Hair follicle dermal papilla cell (primary cell): Measurements from ENCODE around the genes CRYL1 and LATS2.

DNA sequence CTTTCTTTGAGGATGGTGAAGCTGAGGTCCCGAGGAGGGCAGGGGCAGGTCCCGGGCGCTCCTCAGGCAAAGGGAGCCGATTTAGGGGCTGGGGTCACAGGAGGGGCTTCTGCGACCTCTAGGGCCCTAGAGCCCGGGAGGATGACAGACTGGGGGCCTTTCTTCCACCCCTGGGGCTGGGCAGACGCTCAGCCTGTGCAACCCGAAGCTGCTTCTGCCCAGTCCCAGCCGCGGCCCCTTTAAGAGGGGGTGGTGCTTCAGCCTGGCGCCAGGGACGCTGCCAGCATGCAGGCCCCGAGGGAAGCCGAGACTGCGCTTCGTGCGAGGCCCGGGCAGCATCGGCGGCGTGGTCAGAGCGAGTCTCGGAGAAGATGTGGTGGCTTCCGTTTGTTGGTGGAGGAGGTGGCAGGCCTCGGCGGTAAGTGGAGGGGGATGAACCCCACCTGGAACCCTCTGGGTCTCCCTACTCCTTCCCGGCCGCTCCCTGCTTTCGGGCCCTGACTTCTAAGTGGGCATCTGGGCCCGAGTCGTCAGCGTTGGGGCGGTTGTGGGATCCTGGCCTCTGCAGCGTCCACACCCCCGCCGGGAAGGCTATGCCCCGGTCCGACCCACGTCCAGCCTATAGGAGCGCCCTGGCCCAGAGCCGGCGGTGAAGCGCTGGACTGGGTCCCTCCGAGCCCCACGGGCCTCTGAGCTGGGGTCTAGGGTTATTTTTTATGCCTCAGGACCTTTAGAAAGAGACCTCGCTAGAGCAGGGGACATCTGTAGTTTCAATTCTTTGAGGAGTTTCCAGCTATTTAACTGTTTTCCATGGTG, 986.4 kb downstream of the TUBA3C start:
- CAGE, long polyA plus RNA = no peak

DNA sequence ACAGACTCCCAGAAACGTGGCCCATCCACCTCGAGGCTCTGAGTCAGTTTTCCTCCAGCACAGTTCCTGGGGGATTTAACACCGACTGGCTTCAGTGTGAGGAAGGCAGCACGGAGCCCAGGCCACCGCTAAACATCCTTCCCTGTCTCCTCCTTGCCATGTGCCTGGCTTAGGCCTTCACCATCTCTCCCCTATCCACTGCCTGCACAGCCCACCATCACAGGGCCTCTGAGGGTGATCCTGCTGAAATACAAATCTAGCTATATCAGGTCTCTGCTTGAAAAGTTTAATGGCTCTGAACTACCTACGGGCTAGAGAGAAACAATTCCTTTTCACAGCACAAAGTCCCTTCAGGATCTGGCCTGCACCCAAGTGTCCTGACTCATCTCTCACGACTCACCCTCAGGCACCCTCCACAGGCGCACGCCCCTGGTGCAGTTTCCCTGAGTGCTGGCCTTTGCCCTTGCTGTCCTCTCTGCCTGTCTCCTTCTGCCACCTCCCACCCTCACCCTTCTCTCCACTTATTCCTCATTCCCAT, 901.8 kb downstream of the TUBA3C start:
- CAGE, long polyA plus RNA = no peak

- CAGE, long polyA plus RNA = no peak
Observed at GRCh38 chr13:18905074-18905503, 276.5 kb downstream of the TUBA3C start.

DNA sequence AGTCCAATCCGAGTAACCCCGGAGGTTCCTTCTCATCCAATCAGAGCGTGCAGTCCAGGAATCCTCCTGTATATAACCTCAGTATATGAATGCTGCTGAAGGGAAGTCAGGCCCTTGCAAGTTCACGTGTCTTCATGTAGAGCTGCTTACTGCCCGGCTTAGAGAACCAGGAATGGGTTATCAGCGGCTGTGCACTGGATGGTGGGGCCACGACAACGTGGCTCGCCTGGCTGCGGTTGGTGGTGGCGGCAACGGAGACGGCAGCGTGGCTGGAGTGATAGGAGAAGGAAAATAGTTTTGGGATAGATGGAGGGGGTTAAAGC, 63.2 kb downstream of the TUBA3C start:
- CAGE, long polyA plus RNA = no peak

DNA sequence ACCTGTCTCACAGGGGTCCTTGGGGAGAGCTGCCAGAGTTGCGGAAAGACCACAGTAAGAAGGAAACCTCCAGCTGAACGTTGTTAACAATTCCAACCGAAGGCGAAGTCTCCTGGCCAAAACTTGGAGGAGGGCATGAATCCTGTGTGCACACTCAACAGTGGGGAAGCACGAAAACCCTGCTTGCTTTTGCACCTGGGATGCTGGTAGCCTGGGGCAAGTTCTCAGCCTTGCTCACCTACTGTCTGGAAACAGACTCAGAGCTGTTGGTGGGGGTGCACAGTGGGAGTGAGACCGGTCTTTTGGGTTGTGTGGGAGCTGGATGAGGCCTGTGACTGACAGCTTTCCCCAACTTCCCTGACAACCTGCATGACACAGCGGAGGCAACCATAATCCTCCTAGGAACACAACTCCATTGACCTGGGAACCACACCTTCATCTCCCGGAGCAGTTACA, 62.3 kb upstream of the TUBA3C start:
- CAGE, long polyA plus RNA = no peak

DNA sequence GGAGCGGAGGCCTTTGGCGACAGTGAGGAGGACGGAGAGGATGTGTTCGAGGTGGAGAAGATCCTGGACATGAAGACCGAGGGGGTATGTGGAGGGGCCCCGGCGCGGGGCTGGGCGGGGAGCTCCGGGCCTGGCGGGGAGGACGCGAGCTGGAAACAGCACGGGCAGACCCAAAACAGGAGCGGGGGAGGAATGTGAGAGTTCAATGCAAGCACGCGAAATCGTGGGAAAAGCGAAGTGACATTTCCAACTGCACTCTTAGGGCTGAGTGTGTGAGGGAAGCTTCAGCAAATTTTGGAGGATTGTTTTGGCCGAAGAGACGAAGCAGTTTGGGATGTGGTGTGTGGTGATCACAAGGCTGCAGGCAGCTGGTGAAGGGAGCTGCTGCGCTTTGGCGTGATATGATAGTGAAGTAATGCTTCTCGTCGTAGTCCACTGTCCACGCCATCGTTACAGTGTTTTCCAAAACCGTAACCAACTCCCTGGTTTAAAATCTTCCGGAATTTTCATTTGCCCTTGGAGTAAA, 482 bp downstream of the MPHOSPH8 start:
- CAGE, long polyA plus RNA = no peak

DNA sequence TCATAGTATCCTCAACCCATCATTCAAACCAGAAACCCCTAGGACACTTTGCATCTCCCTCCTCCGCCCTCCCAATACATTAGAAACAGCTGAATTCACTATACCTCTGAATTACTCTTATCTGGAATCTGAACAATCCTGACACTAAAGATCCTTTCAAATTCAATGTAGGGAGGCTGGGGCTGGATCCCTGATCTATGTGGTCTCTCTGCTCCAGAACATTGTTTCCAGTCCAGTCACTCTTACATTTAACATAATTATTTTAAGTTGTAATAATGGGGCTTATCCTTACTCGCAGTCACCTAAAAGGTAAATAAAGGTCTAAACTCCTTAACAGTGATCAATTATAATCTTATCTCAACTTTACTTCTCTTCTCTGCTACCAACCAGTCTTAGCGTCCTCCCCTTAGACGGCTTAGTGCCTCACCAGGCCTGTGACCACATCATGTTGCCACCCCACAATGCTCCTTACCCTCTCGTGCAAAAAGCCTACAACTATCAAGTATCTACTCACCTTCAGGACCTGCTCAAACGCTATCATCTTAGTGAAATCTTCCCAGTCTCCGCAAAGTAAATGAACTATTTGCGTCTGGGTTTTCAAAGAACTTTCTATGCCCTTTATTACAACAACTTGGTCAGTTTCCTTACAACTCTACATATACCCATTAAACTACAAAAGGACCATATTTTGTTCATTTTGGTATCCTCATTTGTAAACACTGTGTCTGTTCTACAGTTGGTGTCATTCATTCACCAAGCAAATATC, 59.4 kb downstream of the MPHOSPH8 start:
- CAGE, long polyA plus RNA = no peak

DNA sequence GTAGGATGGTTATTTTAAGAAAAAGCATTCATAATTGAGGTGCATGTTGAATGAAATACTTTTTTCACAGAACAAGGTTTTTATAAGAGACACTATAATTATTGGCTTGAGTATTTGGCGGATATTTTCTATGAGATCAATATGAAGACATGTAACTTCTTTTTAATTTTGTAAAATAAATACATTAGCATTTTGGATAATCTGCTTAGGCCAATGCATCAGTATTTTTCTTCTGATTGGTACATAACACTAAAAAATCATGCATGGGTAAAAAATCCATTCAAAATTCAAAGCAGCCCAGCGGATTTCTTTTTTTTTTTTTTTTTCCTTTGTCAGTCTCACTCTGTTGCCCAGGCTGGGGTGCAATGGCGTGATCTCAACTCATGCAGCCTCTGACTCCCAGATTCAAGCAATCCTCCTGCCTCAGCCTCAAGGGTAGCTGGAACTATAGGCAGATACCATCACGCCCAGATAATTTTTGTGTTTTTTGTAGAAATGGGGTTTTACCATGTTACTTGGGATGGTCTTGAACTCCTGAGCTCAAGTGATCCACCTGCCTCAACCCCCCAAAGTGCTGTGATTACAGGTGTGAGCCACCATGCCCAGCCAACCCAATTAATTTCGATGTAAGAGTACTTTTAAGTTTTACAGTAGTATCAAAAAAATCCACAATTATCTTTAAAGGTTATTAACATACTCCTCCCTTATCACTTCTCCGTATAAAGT, 68.4 kb downstream of the PSPC1 start:
- CAGE, long polyA plus RNA = no peak

- CAGE, long polyA plus RNA = no peak
Observed at GRCh38 chr13:19970160-19971071, 11.9 kb downstream of the ZMYM2 start.

DNA sequence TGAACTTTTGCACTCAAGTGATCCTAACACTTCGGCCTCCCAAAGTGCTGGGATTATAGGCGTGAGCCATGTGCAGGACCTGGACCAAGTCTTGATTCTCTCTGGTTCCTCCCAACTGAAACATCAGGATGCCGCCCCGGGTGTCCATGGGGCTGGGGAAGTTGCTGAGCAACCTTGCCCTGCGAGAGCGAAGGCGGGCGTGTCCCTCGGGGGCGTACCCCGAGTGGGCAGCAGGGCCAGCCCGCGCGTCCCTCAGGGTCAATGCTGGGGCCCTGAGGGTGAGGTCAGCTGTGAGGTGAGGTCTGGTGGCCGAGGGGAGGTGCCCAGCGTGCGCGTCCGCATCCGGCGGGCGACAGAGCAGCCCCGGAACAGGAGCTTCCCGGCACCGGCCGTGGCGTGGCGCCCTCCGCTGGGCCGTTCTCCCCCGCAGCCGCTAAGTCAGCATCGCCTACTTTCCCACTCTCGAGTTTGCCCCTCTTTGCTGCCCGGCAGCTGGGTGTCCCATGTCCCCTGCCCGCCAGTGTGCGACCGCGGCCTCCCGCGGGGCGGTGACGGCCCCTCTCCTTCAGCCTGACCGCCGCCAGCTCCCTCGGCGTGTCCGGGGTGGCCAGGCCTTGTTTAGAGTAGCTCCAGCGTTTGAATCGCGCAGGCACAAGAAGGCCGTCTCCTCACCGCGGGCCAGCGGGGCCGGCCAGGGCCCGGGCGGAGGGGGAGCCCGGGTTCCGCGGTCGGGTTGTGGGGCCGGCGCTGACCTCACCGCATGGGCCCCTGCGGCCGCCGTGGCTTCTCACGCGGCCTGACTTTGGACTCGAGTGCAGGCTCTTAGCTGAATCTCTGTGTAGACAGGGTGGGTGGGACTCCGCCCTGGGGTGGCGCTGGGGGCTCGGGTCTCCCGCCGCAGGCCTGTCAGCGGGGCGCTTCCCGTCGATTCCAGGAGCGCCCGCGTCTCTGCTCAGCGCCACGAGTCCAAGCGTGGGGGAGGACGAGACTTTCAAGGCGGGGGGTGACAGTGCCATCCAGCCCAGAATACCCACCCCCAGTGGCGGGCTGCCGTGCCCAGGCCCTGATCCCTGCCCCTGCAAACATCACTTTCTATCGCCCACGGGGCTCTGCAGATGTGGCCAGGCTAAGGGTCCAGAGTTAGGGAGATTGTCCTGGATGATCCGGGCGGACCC, 33.0 kb downstream of the GJA3 start:
- CAGE, long polyA plus RNA = no peak

DNA sequence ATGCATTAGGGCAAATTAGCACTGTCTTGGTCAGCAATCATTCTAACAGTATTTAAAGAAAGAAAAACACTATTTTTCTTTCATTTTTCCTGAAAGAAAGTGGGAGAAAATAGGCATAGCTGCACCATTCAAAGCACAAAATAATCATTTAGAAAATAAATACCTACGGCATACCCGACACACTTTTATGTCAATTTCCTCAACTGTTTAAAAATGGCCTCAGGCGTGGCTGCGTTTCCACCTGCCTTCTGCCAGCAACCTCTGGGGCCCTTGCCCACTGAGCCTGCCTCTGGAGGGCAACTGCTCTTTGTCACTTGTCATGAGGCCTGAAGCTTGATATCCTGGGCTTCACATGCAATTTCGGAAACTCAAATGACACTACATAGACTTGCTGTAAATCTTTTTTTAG, 19.8 kb downstream of the GJA3 start:
- CAGE, long polyA plus RNA = no peak

GRCh38 chr13:20390507-20391282, 135.0 kb downstream of the CRYL1 start:
- CAGE, long polyA plus RNA = no peak

- CAGE, long polyA plus RNA = no peak
Observed at GRCh38 chr13:20405392-20406215, 120.1 kb downstream of the CRYL1 start.

- CAGE, long polyA plus RNA = no peak
Observed at GRCh38 chr13:20525682-20526732, at the start of gene CRYL1. CRYL1 (minus strand) TSS chr13:20525857.

DNA sequence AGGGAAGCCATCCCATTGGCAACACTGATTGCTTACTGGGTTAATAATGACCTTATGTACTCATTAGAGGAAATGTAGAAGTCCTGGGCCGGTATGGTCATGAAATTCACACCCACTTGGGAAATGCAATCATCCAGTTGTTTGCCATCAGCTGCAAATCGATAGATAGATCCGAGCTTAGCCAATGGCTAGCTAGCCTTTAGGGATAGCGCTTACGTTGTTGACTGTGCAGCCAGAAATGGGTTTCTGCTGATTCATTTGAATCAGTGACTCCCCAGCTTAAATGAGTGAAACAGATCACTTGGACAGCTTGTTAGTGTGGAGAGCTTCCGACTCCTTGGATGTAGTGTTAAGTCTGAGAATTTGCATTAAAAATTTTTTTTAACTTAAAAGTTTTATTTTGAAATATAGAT, 11.8 kb downstream of the IL17D start:
- CAGE, long polyA plus RNA = no peak

DNA sequence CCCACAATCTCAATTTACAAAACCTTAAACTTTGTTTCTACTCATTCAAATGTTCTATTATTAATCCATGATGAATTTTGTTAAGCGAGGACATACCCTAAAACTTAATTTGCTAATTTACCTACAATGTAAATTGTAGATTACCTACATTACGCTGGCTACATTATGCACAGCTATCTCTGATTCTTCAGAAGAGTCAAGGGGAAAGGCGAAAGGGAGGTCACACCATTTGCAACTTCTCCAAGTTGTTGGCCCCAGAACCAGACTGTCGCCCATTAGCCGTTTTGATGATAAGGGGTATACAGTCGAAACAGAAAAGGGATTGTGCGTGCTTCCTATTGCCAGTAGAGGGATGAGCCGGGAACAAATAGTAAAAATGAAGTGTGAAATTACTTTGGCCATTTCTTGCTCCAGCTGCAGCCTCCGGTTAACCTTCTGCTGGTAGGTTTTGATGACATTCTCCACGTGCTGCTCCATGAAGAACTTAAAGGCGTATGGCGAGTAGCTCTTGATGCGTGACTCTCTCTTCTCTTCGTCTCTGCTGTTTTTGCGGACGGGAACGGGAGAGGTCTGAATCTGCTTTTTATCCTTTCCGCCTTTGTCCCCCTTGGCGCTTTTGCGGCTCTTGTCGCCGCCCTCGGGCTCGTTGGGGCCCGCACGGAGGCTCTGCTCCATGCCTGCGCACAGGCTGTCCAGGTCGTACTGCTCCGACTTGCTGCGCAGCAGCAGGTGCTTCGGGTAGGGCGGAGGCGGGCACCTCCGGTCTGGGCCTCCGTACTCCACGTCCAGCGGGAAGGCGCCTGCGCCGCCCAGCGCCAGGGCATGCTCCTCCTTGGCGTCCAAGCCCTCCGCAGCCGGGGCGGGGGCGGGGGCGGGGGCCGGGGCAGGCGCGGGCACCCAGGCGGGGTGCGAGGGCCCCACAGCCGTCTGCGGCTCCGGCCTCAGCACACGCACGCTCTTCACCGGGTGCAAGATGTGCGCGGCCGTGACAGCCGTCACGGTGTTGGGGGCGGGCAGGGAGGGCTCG, 73.6 kb downstream of the LATS2 start:
- CAGE, long polyA plus RNA = no peak

DNA sequence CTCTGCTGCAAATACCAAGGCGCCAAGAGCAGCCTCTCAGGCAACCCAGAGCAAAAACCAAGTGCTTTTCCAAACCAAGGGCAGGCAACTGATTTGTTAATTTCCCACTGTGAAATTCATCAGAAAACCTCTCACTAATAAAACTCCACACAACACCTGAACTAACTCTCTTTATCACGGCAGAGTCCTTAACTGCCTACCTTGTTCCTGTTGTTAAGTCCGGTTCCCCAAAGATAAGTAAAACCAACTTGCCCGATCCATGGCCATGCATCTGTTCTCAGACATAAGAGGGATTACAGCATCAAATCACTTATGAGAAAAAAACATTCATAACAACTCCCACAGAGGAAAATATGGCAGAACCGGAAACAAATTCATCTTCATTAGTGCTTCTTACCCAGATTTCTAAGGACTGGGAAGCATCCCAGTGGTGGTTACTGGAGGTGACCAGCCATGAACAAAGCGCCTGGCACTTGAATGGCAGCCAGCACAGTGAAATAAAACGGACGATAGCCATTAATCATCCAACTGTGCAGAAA, 44.6 kb downstream of the LATS2 start:
- CAGE, long polyA plus RNA = no peak

- CAGE, long polyA plus RNA = no peak
Observed at GRCh38 chr13:21060977-21061640, at the start of gene LATS2. LATS2 (minus strand) TSS chr13:21061586.

- CAGE, long polyA plus RNA = no peak
Observed at GRCh38 chr13:21061641-21061973, 221 bp upstream of the LATS2 start.

DNA sequence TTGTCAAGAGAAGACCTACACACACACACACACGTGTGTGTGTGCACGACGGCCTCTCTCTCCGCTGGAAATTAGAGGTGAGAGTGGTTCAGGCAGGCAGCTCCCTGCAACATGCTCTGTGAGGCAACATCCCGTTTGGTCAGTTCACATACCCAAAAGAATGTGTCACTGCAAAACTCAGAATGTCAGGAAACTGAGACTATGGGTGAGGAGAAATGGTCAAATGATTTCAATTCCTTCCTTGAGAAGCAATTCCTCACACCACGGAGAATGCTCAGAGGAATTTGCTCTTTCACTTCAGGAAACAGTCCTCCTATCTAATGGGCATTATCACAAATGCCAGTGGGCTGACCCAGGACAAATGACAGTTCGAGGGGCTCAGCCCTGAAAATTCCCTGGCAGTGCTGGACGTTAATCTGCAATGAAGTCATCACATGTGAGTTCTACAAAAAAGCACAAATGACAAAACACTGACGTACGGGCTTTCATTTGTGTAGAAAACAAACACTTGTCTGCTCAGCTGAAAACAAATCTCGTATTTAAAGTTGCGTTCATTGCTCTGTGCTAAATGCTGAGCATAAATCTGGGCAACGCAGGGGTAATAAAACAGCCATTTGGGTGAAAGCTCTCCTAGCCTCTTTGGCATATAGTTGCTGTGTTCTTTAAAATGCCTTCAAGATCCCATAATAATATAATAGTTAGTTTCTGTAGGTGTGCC, 18.5 kb upstream of the LATS2 start:
- CAGE, long polyA plus RNA = no peak